ENCODE results near the gene KCNA1.

- PRO-cap = no peak
Observed at GRCh38 chr12:4567107-4567580, 5.1 kb downstream of the DYRK4 start.

- PRO-cap = no peak
Observed at GRCh38 chr12:4736229-4736504, 16.0 kb downstream of the GALNT8 start.

DNA sequence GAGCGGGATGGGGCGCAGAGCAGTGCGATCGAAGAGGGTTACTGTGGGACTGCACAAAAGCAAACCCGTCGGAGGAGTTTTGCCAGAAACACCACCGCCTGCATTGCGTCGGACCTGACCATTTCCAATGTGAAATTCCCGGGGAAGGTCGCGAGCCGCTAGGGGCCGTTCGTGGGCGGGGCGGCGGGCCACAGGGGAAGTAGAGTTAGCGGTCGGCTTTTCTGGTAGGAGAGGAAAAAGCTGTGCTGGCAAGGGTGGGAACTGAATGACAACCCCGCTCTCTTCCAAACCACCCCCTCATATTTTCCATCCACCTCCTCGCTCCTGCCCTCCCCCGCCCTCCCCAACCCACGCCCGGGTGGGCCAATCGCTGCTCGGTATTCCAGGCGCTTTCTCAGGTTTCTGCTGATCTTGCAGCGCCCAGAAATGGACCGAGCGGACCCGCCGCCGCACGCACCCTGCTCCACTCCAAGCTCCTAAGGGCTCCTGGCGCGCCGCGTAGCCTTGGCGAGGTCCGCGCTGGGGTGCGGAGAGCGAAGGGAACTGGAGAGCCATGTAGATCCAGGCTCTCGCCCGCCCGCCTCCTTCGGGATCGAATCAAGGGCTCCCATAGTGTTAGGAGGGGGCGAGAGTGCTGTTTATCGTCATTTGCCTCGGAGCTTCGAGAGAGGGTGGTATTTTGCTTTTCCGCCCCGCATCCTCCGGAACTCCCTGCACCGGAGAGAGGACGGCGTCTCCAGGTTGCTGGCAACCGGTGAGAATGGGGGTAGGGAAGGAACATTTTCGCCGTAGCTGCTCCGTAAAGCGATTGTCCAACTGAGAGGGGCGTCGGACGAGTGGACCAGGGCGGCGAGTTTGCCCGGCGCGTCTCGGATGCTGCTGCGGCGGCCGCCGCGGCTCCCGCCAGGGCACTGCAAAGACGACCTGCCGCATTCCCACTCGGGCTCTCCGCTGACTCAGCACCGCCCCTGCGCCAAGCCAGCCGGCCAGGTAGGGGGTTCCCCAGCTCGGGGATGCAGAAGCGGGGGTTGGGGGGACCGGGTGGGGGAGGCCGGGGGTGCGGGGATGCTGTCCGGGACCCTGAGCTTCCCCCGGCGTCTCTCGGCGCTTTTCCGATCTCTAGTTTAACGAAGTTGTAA lies at the start of gene KCNA1:
KCNA1 (plus strand) TSS at position 423 of the 1,139 bp plus-strand sequence.
- PRO-cap = no peak

- PRO-cap = no peak
Observed at GRCh38 chr12:4997761-4998348, 45.8 kb upstream of the KCNA5 start.

GRCh38 chr12:5433090-5434207 lies 1.5 kb downstream of the NTF3 start:
- PRO-cap = no peak

GRCh38 chr12:5499978-5500654 lies 68.2 kb downstream of the NTF3 start:
- PRO-cap = no peak

GRCh38 chr12:5953376-5953695 lies 8.3 kb upstream of the ANO2 start:
- PRO-cap = no peak

GRCh38 chr12:5981760-5982004 lies 36.6 kb upstream of the ANO2 start:
- PRO-cap = no peak

DNA sequence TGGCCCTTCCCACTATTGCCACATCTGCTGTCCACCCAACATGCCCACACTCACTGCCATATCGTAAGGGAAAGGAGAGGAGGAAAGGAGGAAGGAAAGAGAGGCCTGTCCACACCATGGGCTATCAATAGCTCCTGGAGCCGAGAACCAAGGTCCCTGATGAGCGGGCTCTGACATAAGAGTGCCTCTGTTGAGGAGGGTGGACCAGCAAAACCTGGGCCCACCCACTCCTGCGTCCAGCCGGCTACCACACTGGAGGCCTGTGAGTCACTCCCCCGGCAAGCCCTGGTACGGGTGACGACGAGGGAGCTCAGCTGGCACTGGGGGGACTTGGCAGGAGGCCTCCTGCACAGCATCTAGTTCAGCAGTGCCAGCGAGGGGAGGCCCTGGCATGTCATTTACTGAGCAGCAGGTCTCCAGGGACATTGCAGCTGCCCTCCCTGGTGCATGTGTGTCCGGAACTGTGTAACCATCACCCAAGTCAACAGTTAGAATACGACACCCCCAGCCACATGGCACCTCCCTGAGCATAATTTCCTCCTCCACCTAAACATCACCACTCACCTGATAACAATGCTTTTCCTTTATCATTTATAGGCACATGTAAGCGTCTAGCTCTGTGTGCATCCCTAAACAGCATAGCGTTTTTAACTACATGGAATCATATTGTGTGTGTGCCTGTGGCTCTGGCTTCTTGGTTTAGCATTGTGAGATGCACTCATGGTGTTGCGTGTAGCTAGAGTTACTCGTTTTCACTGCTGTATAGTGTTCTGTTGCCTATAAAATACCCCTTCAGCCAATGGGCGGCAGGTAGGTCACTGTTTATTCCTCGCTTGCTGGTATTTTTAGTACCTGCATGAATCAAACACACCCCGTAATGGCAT lies 24.4 kb downstream of the CD9 start:
- PRO-cap = no peak

GRCh38 chr12:6230386-6231176 lies 30.4 kb downstream of the CD9 start:
- PRO-cap = no peak

GRCh38 chr12:6234828-6235977 lies 35.0 kb downstream of the CD9 start:
- PRO-cap = no peak

GRCh38 chr12:6322257-6322690 lies 11.8 kb downstream of the PLEKHG6 start:
- PRO-cap = no peak

DNA sequence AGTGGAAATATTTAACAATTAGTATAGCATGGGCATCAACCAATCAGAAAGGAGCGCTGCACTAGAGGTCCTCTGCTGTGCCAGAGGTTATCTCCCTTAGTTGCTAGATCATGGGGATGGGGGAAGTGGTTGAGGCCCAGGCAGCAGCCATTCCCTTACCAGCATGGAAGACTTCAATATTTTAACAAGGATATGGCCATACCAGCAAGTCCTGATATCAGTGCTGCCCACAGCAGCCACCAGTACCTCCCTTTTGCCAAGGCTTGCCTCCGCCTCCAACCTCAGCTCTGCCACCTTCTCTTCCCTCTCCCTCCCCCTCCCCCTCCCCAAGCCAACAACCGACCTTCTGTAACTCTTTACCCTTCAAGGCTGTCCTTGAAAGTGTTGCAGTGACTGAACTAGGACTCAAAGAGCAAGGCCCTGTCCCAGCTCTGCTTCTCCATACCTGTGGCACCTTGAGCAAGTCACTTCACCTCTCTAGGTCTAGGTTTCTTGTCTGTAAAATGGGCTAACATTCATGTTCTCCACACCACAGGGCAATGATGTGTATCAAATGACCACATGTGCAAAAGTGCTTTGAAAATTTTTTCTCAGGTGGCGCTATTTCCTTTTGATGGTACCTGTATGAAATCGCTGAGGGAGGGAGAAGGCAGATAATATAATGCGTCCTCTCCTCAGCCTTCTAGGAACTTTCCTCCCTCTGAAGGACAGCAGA lies 14.5 kb downstream of the PLEKHG6 start:
- PRO-cap = no peak

DNA sequence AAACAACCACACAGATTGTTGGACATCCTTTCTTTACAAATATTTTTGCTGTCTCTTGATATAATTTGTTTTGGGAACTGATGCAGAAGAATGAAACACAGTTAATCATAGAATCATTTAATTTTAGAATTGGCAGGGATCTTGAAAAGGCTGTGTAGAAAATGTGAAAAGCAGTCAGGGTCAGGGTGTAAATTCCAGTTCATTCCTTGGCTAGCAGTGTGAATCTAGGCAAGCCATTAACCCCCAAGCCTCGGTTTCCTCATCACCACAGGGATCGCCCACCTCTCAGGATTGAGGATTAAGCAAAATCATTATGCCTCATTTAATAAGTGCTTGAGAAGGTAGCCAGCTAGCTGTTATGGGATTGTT lies 10.9 kb downstream of the TNFRSF1A start:
- PRO-cap = no peak

- PRO-cap = no peak
Observed at GRCh38 chr12:6332490-6332815, 9.4 kb downstream of the TNFRSF1A start.

DNA sequence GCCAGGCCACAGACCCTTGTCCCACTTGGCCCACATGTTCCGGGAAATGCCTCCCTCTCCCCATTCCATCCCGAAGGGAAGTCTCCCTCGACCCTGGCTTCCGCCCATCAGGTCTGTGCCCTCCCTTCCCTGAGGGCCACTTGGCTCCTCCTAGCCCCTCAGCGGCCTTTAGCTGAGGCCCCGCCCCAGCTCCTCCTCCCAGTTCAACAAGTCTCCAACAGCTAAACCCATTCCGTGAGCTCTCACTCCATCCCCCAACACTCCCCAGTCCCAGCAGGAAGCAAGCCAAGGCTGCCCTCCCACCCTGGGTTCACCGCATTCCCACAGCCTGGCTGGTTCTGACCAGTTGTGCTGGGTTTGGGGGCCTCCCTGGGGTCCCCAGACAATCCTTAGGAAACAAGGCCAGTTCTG lies 5.3 kb downstream of the TNFRSF1A start:
- PRO-cap = bidirectional peak, plus-strand start at position 316 of the sequence, minus-strand start at position 47 of the sequence

DNA sequence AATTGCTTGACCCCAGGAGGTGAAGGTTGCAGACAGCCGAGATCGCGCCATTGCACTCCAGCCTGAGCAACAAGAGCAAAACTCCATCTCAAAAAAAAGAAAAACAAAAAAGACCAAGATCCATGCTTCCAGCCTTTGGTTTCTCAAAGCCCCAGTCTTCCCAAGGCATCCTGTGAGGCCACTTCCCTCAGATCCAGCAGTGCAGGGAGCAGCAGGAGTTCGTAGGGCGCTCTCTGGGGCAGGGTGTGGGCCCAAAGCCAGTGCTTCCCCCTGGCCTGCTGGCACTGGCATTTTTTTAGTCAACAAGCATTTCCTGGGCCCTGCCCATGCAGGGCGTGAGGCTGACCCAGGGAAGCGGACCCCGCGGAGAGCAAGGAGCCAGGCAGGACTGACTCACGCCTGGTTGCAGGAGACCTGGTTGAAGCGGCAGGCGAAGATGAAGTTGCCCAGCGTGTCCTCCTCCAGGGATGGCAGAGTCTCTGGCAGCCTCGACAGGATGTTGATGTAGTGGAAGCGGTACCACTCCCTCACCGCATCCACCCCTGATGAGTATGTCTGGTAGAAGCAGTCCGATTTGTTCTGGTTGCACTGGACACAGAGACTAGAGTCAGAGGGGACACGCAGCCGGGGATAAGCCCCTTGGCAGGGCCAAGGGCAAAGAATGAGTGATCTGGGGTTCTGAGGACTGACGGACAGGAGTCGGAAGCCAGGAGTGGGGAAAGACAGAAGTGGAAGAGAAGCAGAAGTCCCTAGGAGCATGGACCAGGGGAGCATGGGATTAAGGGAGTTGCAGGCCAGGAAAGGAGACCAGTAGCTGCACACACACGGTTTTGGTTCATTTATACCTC lies 13.5 kb downstream of the SCNN1A start:
- PRO-cap = no peak

GRCh38 chr12:6392487-6392911 lies 8.5 kb downstream of the LTBR start:
- PRO-cap = no peak

DNA sequence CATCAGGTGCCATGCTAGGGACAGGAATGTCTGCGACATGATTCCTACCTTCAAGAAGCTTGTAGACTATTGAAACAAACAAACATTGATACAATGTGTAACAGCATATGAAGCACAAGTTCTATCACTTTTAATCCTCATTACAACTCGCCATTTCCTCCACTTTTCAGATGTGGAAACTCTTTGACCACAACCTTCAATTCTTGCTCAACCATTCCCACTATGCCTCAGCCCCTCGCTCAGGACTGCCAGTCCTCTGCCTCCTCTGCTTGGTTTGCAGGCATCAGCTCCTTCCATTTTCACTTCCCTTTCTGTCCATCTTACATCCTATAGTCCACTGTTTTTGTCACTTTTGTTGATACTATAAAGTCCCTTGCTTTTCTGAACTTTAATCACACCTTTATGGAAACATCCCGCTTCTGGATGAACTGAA lies 28.2 kb upstream of the CD27 start:
- PRO-cap = no peak

DNA sequence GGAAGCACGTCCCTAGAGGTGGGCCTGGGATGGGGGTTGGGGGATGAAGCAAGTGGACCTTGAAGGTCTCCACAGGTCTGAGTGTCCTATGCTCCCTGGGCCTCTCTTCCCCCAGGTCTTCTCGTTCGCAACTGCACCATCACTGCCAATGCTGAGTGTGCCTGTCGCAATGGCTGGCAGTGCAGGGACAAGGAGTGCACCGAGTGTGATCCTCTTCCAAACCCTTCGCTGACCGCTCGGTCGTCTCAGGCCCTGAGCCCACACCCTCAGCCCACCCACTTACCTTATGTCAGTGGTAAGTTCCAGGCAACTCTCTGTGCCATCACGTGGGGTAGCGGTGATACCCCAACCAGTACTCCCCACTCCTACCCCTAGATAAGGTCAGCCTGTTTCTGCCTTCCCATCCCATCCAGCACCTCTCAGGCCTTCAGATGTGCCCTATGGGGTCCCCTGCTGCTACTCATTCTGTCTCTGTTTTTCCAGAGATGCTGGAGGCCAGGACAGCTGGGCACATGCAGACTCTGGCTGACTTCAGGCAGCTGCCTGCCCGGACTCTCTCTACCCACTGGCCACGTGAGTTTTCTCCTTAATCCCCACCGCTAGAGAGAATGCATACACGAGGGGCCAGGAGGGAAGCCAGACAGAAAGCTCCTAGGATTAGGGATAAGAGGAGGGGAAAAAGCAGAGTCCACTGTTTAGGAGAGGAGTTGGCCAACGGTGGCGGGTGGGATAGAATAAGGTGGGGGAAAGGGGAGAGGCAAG lies 1.6 kb upstream of the TAPBPL start:
- PRO-cap = no peak

Data from endothelial cell (in vitro differentiated cells).